Stomach (tissue), 7 donors: ENCODE data around the genes EMD, DNASE1L1, FAM3A and IKBKG.

- PRO-cap: bidirectional peak, plus-strand start at chrX:154379347, minus-strand start at chrX:154379043
- RAMPAGE, long total RNA, 5 experiments: start-site peak on the plus strand in 3 of 5 experiments, at chrX:154379320-154379414 at its widest, 32 to 71 reads per replicate
- RRBS: 30% methylated on average over 35 of the region's 105 CpGs
Observed at GRCh38 chrX:154379118-154380059, at the start of gene EMD. Gene EMD, plus strand, starts transcription at chrX:154379295.

- PRO-cap: no peak
- RAMPAGE, long total RNA, 5 experiments: start-site peak on the plus strand in 2 of 5 experiments, at chrX:154380648-154380977 at its widest, 5 to 6 reads per replicate
- RRBS: no CpG with 5 or more reads among the region's 15 CpGs
Observed at GRCh38 chrX:154380543-154381123, 1.5 kb downstream of the EMD start.

- PRO-cap: bidirectional peak, plus-strand start at chrX:154409519, minus-strand start at chrX:154409323
- RAMPAGE, long total RNA, 5 experiments: start-site peak on the minus strand in 5 of 5 experiments, at chrX:154409133-154409288 at its widest, 5 to 88 reads per replicate
- RRBS: 40% methylated on average over 15 of the region's 28 CpGs
Observed at GRCh38 chrX:154409094-154409893, at the start of gene DNASE1L1. Gene DNASE1L1, minus strand, starts transcription at chrX:154409254.

- PRO-cap: no peak
- RAMPAGE, long total RNA, 5 experiments: start-site peak on the plus strand in 1 of 5 experiments, at chrX:154441462-154441710 at its widest, 40 reads per replicate
- RRBS: no CpG with 5 or more reads among the region's 19 CpGs
Observed at GRCh38 chrX:154441306-154441824, 2.6 kb upstream of the FAM50A start.

DNA sequence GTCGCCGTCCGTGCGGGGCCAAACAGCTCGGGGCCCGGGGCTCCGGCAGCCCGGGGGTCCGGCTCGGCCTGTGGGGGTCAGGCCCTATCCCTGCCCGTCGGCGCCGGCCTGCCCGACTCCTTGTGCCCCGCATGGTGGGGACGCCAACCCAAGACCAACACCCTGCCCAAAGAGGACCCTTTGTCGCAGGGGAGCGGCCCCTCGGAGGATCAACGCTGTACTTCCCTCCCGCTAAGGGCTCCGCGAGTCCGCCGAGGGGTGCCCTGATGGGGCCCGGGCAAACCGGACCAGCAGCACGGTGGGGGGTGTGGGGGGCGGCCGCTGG is 326 bp downstream of the PLXNA3 start:
- PRO-cap: no peak
- RAMPAGE, long total RNA, 5 experiments: no peak in any of the 5 experiments
- RRBS: 32% methylated on average over 12 of the region's 31 CpGs

- PRO-cap: no peak
- RAMPAGE, long total RNA, 5 experiments: start-site peak on the plus strand in 1 of 5 experiments, at chrX:154467395-154468128 at its widest, 25 reads per replicate
- RRBS: 100% methylated on average over 2 of the region's 41 CpGs
Observed at GRCh38 chrX:154467440-154468233, 9.6 kb downstream of the PLXNA3 start.

- PRO-cap: bidirectional peak, plus-strand start at chrX:154516530, minus-strand start at chrX:154516232
- RAMPAGE, long total RNA, 5 experiments: start-site peak on the minus strand in 5 of 5 experiments, at chrX:154515776-154516261 at its widest, 9 to 231 reads per replicate
- RRBS: 26% methylated on average over 35 of the region's 59 CpGs
Observed at GRCh38 chrX:154515585-154516342, at the start of gene FAM3A. Gene FAM3A, minus strand, starts transcription at chrX:154516232.

DNA sequence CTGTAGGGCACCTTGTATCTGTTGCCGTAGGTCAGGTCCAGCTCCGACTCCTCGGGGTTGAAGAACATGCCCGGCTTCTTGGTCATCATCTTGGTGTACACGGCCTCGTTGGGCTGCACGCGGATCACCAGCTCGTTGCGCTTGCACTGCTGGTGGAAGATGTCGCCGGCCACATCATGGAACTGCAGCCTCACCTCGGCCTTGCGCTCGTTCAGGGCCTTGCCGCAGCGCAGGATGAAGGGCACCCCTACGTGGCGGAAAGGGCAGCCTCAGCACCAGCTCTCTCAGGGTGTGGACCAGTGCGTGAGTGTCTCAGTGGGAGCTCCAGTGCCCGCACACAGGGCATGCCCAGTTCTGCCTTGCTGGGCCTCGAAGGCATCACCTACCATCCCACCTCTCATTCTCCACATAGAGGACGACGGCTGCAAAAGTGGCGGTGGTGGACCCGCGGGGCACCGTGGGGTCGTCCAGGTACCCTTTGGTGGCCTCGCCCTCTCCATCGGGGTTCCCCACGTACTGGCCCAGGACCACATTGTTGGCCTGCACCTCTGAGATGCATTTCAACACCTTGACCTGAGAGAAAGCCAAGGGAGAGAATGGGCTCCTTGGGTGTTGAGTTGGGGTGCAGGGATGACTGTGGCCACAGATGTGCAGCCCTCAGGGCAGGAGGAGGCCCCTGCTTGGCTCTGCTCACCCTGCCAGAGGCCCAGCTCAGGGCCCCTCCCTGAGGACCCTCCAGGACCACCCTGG is 13.9 kb downstream of the G6PD start:
- PRO-cap: no peak
- RAMPAGE, long total RNA, 5 experiments: start-site peak on the minus strand in 2 of 5 experiments, centred at positions 214 to 273 of the sequence, 8 to 12 reads per replicate
- RRBS: 92% methylated on average over 4 of the region's 32 CpGs

DNA sequence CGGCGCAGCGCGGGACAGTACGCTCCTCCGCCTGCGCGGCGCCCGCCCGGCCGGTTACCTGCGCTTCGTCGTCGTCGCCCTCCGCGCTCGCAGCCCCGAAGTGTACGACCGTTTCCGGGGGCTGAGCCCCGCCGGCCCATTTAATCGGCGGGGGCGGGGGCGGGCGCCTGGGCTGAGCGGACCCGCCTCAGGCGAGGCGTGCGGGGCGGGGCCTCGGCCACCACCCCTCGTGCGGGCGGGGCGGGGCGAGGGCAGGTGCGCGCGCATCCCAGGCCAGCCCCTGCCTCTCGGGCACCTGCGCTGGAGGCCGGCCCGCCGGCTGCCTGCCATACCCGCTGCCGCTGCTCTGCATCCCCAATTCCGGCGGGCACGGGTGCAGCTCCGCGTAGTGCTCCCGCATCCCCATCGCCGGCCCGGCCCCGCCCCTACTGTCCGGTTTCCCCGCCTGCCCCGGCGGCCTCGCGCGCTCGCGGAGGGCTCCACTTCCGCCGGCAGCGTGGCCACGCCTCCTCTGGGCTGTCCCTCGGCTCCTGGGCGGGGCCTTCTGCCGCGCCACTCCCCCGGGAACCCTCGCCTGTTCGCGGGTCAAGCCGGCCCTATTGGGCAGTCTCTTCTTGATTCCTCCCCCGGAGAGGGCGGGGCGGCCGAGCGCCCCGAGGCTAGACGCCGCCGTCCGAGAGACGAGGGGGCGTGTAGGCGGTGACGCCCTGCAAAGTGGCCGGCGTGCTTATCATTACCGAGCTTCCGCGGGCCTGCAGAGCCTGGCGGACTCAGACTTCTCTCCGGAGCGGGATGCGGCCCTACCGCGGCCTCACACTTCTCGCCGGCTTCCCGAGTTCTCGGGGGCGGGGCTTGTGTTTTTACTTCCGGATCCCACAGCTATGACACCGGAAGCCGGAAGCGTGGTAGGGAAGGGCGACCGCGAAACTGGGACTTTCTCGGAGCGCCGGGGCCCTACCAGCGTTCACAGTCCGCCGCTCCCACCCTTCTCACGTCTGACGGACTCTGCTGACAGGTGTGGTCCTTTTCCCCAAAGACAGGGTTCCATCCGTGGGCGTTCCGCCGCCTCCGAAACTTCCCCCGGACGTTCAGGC is at the start of gene IKBKG:
IKBKG (plus strand) TSS at position 890 of the 1,094 bp plus-strand sequence.
- PRO-cap: bidirectional peak, plus-strand start at position 254 of the sequence, minus-strand start at position 116 of the sequence; bidirectional peak, plus-strand start at position 629 of the sequence, minus-strand start at position 513 of the sequence; bidirectional peak, plus-strand start at position 932 of the sequence, minus-strand start at position 833 of the sequence
- RAMPAGE, long total RNA, 5 experiments: start-site peak on the plus strand in 5 of 5 experiments, centred at positions 896 to 932 of the sequence, 41 to 149 reads per replicate; start-site peak on the minus strand in 5 of 5 experiments, centred at positions 89 to 829 of the sequence, 7 to 74 reads per replicate
- RRBS: 28% methylated on average over 81 of the region's 137 CpGs

DNA sequence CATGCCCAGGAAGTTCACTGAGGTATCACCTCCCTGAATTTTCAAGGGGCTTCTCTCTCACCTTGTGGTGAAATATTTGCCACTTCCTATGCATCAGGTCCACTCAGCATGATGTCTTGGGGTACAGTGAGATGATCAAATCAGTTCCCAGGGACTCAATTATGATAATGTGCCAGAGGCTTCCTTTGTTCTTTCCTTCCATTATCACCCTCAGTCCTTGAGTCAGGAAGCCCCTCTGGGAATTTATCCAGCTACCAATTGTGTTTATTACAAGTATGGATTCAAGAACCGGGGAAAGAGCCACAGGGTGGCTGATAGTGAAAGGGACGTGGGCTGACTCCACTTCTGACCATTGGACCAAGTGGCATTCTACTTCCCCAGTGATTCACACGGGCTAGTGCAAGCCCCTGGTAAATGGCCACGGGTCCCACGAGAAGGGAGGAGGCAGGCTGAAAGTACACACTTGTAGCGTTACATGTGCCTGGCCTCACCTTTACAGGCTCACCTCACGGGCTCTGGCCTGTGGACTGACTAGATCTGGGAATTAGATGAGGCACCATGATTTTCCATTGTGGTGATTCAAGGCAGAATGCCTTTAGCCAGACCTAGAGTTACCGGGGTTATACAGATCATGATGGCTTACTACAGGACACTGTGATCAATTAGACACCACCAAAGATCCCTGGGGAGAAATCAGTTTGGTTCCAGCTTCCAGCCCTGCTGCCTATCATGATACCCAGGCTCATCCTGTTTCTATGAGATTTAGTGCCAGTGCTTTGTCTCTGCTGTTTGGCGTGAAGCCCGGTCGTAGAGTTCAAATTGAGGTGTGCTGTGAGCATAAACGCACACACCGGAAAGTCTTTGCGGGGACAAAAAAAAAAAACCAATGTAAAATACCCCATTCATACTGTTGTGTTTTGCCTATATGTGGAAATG is 1.0 kb upstream of the DKC1 start:
- PRO-cap: no peak
- RAMPAGE, long total RNA, 5 experiments: no peak in any of the 5 experiments
- RRBS: no CpG with 5 or more reads among the region's 14 CpGs

GRCh38 chrX:154988832-154989251 is 33.7 kb downstream of the F8 start:
- PRO-cap: no peak
- RAMPAGE, long total RNA, 5 experiments: no peak in any of the 5 experiments
- RRBS: no CpG with 5 or more reads among the region's 4 CpGs

GRCh38 chrX:155027708-155028197 is 1.1 kb downstream of the FUNDC2 start:
- PRO-cap: bidirectional peak, plus-strand start at chrX:155027988, minus-strand start at chrX:155027853
- RAMPAGE, long total RNA, 5 experiments: no peak in any of the 5 experiments
- RRBS: no CpG with 5 or more reads among the region's 6 CpGs

- PRO-cap: no peak
- RAMPAGE, long total RNA, 5 experiments: no peak in any of the 5 experiments
- RRBS: no CpG with 5 or more reads among the region's 2 CpGs
Observed at GRCh38 chrX:155052492-155052836, 18.5 kb downstream of the CMC4 start.

GRCh38 chrX:155632289-155633246 is 19.8 kb upstream of the TMLHE start:
- PRO-cap: no peak
- RAMPAGE, long total RNA, 5 experiments: no peak in any of the 5 experiments
- RRBS: no CpG with 5 or more reads among the region's 4 CpGs

DNA sequence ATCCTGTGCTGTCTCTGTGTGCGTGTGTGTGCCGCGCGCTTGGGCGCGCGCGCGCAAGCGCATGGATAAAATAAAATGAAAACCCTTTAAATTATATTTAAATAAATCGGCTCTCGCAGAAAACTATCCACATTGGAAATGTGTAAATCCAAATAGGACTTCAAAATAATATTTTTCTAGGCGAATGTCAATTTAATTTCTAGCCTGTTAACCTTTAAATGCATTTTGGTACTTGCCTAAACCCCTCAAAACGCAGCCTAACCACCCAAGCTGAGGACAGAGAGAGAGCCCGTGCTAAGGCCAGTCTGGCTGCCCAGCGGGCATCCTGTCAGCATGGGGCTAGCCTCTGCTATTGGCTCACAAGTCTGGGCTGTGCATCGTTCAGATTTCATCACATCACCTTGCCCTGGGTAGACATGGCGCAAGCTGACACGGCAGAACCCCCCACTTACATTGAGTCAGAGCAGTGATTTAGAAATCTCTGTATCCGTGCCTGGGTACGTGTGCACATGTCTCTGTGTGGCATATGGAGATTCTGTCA is 112.9 kb upstream of the VAMP7 start:
- PRO-cap: no peak
- RAMPAGE, long total RNA, 5 experiments: no peak in any of the 5 experiments
- RRBS: no CpG with 5 or more reads among the region's 21 CpGs

- PRO-cap: no peak
- RAMPAGE, long total RNA, 5 experiments: no peak in any of the 5 experiments
- RRBS: no CpG with 5 or more reads among the region's 55 CpGs
Observed at GRCh38 chrX:156029236-156029577, 31.7 kb downstream of the IL9R start.